Placental epithelial cell (primary cell): Measurements from ENCODE around the genes GRID1 and SHLD2.

DNA sequence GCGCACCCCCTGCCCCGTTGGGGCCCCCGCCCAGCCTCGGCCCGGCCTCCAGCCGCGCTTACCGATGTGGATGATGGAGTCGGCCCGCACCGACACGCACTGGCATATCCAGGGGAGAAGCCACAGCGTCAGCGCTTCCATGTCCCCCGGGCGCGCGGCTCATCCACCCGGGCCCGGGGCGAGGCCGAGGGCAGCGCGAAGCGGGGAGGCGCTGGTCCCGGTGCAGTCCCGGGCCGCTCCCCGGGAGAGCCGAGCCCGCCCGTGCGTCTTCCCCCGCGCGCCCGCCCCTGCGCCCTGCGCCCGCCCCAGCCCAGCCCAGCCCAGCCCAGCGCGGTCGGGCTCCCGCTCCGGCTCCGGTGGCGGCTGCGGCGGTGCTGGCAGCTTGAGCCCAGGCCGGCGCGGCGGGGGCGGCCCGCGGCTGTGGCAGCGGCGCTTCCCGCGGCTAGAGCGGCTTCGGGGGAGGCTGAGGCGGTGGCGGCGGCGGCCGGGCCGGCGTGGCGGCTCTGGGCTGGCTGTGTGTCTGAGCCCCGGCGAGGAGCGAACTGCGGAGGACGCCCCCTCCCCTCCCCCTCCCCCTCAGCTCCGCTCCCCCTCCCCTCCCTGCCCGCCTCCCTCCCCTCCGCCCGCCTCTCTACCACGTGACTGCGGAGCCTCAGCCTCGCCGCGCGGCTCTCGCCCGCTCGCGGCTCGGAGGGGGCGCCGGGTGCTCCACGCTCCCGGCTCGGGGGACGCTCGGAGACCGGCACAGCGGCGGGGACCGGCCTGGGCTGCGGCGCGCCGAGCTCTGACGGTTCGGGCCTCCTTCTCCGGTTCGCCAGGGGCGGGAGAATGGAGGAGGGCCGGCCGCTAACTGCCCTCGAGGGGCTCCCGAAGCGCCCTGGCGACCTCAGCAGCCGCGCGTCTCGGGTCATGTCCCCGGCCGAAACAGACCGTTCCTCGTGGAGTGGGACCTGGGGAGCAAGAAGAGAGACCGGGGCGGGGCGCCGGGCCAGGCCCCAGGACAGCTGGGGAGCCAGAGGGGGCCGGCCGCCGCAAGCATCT is at the start of gene GRID1:
Gene GRID1 (minus strand): TSS at position 544 of the 1,041 bp plus-strand sequence.
- CAGE, long polyA plus RNA = no peak

- CAGE, long polyA plus RNA = no peak
Measured at GRCh38 chr10:86401988-86402880, 35.6 kb upstream of the GRID1 start.

DNA sequence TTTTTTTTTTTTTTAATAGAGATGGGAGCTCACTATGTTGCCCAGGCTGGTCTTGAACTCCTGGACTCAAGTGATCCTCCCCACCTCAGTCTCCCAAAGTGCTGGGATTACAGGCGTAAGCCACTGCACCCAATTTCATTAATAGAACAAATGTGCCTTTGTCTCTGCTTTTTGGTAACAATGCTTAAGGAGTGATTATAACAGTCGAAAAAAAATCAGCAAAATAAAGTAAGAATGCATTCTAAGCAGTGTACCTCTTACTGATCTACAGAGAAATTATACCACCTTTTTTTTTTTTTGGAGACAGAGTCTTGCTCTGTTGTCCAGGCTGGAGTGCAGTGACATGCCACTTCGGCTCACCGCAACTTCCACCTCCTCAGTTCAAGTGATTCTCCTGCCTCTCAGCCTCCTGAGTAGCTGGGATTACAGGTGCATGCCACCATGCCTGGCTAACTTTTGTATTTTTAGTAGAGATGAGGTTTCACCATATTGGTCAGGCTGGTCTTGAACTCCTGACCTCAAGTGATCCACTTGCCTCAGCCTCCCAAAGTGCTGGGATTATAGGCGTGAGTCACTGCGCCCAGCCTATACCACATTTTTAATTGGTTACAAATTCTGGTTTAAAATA is 70.4 kb downstream of the WAPL start:
- CAGE, long polyA plus RNA = no peak

DNA sequence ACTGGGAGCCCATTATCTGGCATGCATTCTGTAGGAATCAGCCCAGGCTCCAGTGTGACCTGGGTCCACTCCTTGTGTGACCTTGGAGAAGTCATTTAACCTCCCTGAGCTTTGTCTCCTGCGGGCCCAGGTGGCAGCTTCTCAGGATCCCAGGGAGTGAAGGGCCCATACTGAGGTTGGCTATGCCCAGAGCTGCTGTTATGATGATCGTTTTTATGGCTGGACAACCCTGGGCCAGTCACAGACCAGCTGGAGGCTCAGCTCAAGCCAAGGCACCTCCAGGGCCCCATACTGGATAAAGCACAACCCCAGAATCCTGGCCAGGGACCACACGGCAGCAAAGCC is 491 bp upstream of the LDB3 start:
- CAGE, long polyA plus RNA = no peak

DNA sequence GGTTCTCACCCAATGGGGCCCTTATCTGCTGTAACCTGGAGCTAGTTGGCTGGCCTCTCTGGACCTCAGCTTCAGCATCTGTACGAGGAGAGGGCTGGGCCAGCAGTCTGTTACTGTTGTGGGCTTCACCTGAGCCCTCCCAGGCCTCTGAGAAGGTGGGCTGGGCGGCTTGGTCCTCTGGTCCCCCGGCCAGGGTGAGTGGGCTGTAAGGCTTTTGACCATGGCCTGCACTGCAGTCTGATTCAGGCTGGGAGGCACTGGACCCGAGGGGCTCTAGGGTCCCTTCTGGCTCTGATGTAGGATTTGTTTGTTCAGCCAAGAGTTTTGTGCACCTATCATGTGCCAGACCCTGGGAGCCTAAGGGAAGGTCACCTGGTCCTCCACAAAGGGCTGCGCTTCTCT is 22.5 kb downstream of the LDB3 start:
- CAGE, long polyA plus RNA = no peak

DNA sequence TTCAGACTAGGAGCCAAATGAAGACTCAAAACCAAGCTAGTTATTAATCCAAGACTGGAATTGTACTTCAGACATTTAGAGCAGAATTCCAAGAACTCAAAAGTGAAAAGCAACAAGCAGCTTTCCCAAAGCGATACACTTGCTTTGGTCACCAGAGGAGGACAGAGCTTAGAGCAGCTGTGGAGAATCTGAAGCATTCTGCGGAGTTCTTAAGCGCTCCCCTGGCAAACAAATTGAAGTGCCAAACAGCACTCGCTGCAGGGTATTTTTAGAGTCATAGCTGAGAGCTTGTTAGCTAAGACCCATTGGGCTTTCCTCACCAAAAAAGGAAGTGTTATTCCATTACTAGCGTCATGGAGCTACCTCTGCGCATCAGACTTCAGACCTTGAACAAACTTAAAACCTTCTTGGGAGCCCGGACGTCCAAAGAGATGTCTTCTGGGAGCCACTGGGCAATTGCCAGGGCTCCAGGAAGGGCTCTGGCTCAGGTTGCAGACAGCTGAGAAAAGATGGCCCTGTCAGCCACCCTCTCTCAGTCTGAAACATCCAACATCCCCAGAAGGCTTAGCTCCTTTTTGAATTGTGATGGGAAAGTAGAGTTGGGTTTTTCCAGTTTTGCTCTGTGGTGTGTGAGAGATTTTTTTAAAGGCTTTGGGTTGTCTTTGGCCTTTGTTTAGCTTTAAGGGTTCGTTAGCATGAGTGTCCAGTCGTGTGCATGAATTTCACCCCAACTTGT is 23.1 kb upstream of the BMPR1A start:
- CAGE, long polyA plus RNA = no peak

DNA sequence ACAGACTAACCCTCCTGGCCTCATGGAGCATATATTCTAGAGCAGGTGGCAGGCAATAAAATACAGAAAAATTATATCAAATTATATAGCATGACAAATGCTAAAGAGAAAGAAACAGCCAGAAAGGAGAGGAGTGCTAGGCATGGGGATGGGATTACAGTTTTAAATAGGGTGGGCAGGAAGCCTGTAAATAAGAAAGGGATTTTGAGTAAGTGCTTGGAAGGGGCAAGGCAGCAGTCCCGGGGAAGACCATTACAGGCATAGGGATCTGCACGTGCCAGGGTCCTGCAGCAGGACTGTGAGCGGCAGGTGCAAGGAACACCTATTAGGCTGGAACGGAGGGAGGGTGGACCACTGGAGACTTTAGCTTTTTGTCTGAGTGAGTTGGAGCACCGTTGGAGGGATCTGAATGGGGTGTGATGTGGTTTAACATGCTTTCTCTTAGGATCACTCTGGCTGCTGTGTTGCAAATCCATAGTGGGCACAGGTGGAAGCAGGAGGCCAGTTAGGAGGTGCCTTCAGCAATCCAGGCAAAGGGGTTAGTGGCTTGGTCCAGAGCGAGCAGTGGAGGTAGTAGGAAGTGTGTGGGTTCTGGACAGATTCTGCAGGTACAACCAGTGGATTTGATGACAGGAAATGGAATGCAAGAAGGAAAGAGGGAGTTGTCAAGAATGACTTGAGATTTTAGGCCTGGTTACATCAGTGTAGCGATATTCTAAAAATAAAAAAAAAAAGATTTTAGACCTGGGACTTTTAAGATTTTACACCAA is 95.2 kb downstream of the MMRN2 start:
- CAGE, long polyA plus RNA = no peak

GRCh38 chr10:86960119-86960891 is 1.9 kb downstream of the SNCG start:
- CAGE, long polyA plus RNA = no peak

DNA sequence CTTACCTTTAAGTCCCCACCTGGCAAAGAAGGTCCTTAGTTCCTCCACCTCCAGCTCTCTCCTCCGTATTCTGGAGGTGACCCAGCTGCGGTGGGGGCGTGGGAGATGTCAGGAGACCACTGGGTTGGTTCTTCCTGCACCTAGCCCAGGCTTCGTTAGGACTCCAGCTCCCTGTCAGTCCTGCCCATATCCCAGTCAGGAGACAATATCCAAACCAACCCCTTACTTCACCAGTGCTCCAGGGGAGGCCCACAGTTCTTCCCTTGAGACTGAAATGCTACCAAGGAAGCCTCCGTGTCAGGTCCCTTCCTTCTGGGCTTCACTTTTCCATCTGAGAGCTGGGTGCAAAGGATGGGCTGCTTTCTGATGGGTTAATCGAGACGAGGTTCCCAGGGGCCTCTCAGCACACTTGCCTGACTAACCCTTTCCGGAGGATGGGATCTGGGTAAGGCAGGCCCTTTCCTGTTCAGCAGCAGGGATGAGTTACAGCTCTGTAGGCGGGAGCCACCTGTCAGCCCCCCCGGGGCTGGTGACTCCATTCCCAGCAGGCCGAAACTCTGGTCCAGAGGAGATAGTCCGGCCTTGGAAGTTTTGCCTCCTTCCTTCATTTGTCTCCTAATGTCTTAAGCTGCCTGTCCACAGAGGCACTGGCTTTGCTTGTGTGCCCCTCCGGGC is 892 bp downstream of the ADIRF start:
- CAGE, long polyA plus RNA = no peak

DNA sequence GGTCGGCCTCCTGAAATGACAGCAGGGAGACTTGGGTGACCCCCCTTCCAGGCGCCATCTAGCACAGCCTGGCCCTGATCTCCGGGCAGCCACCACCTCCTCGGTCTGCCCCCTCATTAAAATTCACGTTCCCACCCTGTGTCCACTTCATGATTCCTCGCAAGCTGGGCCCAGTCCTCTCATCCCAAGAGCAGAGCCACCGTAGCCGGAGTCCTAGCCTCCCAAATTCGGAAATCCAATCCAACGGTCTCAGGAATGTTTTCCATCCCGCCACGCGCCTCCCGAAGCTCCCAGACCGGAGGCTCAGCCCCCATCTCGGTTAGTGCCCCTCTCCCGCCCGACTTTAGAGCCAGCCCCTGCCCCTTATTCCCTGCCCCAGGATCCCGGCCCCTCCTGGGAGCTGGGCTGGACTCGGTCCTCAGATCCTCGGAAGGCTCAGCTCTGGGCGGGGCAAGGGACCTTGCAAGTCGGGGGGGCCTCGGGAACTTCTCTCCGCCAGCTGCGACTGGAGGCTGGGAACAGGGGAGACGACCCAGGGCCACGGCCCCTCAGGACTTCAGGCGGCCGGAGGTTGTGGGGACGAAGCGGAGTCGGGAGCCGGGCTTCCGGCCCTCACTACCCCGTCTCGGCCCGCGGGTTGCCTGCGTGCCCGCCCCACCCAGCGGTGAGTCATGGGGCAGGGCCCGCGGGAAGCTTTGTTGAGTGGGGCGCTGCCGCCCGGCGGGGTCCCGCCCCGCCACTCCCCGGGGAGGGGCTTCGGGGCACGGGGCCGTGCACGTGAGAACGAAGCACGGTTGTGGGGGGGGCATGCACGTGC is 2.5 kb downstream of the ADIRF start:
- CAGE, long polyA plus RNA = no peak

GRCh38 chr10:87059919-87060590 is 34.6 kb downstream of the GLUD1 start:
- CAGE, long polyA plus RNA = no peak

- CAGE, long polyA plus RNA = no peak
Measured at GRCh38 chr10:87065939-87066667, 28.5 kb downstream of the GLUD1 start.

DNA sequence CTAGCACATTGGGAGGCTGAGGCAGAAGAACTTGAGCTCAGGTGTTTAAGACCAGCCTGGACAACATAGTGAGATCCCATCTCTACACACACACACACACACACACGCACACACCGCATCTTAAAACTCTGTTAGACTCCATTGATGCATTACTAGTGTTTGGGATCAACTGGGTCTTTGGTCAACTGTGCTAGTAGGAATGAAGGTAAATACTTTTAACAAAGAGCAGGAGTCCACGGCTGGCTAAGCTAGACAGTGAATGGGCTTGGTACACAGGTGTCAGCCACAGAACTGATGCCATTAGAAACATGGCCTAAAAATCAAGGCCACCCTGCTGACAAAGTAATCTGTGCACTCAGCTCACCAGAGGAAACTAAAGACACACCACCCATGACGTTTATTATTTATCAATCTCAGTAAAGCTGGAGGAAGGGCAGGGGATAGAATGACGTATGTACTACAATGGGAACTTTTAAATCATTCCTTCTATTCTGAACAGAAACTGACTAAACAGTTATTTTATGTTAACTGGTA is 10.8 kb downstream of the GLUD1 start:
- CAGE, long polyA plus RNA = no peak

DNA sequence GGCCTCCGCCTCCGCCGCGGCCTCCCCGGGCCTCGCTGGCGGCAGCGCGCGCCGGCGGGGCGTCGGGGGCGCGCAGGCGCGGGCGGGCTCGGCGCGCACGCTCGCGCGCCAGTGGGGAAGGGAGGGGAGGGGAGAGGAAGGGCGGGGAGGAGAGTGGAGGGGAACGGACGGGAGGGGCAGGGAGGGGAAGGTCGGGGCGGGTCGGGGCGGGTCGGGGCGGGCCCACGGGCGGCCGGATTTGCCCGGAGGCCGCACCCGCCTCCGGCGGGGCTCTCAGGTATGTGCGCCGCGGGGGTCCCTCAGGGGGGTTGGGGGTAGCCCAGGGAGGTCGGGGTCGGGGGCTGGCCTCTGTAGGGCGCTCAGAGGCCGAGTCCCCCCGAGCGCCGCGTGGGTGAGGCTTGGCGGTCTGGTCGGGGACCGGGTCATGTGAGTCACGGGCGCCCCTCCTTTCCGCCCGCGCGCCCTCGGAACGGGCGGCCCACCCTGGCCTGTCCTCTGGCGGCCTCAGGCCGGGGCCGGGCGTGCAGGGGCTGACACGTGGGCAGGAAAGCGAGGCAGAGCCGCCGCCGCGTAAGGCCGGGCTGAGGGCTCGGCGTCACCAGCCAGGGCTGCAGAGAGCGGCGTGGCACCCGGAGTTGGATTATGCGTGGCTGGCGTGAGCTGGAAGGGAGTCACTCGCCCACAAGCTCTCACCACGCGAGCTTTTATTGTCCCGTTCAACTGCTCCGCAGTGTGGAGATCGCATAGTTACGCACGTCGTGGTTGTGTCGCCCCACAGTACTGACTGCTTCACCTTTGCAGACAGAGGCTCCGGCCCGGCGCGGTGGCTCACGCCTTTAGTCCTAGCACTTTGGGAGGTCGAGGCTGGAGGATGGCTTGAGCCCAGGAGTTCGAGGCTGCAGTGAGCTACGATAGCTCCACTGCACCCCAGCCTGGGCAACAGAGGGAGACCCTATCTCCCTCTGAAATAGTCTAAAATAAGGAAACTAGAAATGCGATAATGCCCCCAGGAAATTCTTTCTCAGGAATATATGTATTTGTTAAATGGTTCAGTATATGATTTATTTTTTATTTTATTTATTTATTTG is at the start of gene SHLD2:
Gene SHLD2 (plus strand): TSS at position 235 of the 1,088 bp plus-strand sequence.
- CAGE, long polyA plus RNA = no peak

DNA sequence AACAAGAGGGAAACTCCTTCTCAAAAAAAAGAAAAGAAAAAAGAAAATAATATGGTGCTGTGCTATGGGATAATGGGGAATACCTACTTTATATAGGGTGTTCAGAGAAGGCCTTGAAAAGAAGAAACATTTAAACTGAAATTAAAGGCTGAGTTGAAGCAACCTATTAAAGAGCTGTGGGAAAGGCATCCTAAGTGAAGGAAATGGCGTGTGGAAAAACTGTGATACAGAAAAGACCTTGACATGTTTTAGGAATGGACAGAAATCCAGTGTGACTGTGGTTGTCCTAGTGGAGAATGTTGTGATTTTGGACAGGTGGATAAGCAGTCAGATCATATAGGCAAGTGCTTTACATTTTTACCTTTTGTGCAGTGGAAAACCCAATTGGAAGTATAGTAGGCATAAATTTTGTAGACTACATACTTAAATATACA is 12.4 kb downstream of the SHLD2 start:
- CAGE, long polyA plus RNA = no peak

GRCh38 chr10:87342672-87343519 is 14.6 kb upstream of the NUTM2D start:
- CAGE, long polyA plus RNA = no peak

DNA sequence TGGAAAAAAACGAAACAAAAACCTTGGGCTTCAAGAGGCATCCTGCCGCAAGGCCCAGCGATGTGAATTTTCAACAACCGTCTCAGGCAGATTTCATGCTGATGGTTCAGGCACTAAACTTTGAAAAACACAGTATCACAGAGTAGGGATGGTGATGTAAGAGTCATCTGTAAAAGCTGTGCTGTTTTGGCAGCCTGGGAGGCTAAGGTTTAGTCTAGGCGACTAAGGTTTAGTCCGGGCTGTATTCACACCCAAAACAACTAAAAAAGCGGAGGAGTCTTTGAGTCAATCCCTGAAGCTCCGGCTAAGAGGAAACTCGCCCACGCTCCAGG is 414 bp upstream of the MINPP1 start:
- CAGE, long polyA plus RNA = no peak

- CAGE, long polyA plus RNA = no peak
Measured at GRCh38 chr10:87590909-87591448, 68.7 kb upstream of the PAPSS2 start.

DNA sequence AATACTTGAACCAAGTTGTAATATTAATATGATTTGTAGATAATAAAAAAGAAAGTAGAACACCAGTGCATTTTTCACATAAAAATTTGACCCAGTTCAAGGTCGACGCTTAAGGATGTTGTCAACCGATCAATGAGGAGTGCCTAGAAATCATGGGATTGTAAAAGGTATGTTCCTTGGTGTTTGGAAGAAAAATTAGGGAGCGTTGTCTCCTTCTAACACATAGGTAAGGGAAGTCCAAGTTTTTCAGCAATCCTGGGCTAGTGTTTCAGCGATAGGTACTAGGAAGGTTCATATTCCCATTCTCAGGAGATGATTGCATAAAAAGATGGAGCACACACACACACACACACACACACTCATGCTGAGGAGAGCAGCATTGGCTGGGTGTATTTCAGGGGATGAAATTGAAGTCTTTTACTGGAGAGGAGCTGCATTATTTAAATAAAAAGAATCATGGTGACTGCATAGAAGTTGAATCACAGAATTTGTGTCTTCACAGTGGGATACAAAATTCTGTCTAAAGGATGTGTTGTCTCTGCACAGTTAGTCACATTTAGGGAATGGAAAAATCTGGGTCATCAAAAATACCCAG is 10.7 kb downstream of the PAPSS2 start:
- CAGE, long polyA plus RNA = no peak

DNA sequence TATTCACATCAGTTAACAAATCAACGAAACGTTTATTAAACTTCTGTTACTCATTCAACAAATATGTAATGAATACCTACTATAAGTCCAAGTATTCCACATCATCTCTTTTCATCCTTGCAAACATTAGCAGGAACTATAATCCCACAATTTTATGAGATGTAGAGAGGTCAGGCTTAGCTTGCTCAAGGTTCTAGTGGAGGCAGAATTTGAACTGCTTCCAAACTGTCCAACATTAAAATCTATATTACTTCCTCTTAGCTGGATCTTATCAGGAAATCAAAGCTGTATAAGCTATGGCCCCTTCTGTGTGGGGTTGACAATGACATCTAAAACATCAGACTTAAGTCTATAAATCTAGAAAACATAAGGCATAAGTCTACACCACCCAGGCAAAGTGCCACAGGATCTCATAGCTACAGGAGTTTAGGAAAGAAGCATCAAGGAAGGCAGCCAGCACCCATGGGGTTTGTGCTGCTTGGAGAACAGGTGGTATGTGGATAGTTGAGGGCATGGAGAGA is 34.4 kb downstream of the PAPSS2 start:
- CAGE, long polyA plus RNA = no peak